GM06990 (cell line): Measurements from ENCODE around the genes PTS and CLDN25.

GRCh38 chr11:112226222-112227074 is at the start of gene PTS:
Gene PTS, plus strand, starts transcription at chr11:112226428.
- RRBS: 3% methylated on average over 9 of the region's 70 CpGs

GRCh38 chr11:112785059-112785635 is 176.1 kb upstream of the NCAM1 start:
- RRBS: no CpG with 5 or more reads among the region's 8 CpGs

DNA sequence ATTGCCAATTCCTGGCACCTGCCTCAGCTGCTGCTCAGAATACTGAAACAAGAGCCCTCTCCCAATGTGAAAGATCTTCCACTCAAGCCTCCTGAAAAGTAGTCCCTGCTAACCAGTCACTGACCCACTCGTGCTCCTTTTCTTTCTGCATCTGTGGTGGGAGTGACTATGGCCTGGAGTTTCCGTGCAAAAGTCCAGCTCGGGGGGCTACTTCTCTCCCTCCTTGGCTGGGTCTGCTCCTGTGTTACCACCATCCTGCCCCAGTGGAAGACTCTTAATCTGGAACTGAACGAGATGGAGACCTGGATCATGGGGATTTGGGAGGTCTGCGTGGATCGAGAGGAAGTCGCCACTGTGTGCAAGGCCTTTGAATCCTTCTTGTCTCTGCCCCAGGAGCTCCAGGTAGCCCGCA is at the start of gene CLDN25:
Gene CLDN25, plus strand, starts transcription at position 169 of the 412 bp plus-strand sequence.
- RRBS: no CpG with 5 or more reads among the region's 8 CpGs

DNA sequence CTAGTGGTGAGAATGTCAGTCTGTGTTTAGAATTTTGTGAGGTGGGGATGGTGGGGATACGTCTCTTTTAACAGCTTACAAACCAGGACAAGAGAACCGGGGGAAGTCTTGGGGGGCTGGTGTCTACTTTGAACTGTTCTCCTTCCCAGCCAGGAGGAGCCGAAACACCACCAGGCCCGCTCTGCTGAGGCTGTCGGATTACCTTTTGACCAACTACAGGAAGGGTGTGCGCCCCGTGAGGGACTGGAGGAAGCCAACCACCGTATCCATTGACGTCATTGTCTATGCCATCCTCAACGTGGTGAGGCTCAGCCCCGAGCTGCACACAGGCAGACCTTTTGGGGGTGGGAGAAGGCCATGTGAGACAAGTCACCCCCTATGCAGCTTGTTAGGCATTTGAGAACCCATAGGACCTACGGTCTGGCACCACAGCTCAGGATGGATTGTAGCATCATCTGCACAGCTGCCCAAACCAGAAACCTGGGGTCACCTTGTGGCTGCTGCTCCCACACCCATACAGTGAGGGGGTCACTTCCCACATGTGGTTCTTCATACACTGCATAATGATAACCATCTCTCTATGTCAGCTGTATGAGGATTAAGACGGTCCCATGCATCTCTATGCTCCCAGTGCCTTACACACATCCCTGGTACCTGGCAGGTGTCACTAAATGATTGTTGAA is 2.9 kb downstream of the HTR3A start:
- RRBS: no CpG with 5 or more reads among the region's 13 CpGs

- RRBS: 32% methylated on average over 3 of the region's 7 CpGs
Measured at GRCh38 chr11:114040766-114041260, 18.7 kb upstream of the ZBTB16 start.

- RRBS: no CpG with 5 or more reads among the region's 9 CpGs
Measured at GRCh38 chr11:114075698-114076170, 16.2 kb downstream of the ZBTB16 start.

GRCh38 chr11:114085877-114086641 is 26.5 kb downstream of the ZBTB16 start:
- RRBS: no CpG with 5 or more reads among the region's 9 CpGs

DNA sequence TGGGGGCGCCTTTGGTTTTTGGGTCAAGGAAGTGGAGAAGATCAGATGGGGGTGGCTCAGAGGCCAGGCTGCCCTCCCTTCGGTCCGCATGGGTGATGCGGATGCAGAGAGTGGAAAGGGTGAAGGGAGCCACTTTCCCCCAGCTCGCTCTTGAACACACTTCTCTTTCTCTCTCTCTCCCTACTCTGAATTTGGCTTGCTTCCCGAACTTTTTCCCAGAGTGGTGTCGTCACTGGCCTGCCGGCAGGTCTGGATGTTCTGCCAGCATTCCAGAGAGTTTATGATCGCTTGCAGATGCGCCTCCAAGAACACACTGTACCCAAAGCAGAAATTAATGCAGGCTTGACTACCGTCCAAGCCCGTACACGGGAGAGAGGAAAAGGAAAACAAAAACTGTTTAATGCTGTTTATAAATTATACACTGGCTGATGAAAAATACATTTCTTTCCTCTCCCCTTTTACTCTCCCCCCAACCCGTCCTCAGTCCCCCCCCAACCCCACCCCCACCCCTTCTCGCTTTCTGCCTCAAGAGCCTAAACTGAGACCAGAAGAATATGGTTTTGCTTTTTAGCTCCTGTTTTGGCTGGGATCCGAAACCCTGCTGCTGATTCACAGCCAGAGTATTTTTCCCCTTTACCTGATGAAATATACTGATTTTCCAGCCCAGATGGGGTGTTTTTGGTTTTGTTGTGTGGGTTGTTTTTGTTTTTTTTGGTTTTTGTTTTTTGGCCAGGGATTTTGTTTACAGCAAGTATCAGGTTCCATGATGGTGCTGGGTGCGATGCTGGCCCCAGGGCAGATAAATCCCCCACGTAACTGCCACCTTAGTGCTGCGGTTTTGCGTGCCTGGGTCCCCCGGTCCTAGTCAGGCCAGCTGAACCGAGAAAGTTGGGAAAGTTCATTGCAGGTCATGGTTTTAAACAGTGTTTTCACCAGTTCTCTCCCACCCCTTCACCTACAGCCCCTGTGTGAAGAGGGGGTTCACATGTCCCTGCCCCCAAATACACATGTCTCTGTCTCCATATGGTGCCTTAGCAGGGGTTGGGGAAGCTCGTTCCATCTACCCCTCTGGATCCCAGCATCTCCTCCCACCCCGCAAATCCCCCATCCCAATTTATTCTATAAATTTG is 103.6 kb downstream of the ZBTB16 start:
- RRBS: no CpG with 5 or more reads among the region's 24 CpGs

DNA sequence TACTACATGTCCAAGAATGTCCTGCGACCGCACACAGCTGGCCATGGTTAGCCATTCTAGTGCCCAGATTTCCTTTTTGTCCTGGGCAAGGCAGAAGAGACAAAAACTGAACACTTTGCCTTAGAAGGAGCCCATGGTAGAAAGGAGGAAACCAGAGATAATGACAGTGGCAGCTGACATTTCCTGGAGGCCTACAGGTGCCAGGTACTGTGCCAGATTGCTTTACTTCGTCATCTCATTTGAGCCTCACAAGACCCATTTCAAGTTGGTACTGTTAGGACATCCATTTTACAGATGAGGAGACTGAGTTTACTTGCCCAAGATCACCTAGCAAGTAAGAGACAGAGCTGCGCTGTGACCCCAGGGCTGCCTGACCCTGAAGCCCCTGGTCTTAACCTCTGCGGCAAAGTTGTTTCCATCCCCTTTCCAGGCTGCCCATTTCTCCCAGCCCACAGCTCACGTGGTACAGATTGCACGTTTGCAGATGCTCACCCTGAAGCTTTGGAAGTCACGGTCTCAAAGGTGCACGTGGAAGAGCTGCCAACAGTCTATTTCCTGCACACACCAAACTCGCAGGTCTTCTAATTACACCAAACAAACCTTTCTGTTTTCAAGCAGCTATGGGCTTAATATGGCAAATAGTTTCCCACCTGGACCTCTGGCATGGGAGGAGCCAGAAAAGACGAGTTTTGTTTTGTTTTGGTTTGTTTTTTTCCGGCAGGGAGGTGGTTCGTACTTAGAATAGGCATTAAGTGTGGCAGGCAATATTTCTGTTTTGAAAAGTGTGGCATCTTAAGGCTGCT is 112.9 kb downstream of the ZBTB16 start:
- RRBS: no CpG with 5 or more reads among the region's 13 CpGs

GRCh38 chr11:114175535-114176794 is 116.5 kb downstream of the ZBTB16 start:
- RRBS: no CpG with 5 or more reads among the region's 19 CpGs

GRCh38 chr11:114192720-114193123 is 103.5 kb upstream of the NNMT start:
- RRBS: no CpG with 5 or more reads among the region's 4 CpGs

DNA sequence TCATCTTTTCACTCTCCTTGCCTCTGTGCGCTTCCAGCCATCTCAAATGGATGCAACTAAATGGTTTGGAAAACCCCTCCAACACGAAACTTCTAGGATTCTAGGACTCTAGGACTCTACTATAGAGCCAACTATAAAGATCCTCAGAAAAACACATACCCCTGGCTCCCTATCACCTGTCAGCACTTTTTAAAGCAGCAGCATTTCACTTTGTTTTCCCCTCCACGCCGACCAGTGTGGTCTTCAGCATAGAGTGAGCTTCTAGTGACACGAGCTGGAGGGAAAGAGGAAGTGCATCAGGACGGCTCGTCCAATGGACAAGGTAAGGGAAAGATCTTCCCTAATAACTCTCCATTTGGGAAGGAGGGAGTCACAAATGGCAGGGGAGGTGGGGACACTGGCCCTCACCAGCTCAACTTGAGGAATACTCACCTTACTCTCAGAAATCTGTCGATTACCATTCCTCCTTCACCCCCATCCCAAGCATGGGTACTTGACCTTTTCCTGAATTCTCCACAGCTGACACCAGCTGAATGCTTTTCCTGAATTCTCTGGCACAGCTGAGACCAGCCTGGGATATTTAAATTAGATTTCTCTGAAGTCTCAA is 33.5 kb upstream of the NNMT start:
- RRBS: no CpG with 5 or more reads among the region's 8 CpGs

DNA sequence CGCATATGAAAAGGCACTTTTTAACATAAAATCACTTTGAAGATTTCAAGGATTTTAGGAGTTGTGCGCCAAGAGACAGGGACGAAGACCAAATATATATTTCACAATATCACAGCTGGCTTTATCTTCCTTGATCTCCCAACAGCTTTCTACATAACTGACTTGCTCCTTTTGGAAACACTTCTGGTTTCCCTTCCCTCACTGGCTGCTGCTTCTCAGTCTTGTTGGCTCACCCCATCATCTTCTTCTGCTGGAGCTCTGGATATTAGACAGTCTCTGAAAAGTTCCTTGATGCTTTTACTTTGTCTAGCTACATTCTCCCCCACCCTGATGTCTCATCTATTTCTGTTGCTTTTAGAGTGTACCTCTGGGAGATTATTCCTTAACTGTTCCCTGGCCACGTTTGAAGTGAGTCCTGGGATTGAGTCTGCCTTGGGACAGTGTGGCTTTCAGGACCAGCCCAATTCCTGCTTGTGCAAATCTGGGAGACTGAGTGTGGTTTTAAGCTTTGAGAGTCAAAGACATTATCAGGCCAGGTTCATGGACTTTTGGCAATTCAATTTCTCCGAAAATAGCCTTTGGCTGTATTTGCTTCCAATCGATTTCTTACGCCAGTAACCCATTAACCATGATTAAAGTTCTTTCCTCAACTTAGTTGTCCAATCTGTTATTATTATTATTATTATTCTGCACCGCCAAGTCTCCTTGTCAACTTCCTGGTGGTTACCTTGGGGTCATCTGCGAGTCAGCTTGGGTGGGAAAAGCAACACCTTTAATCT is 30.8 kb upstream of the NNMT start:
- RRBS: no CpG with 5 or more reads among the region's 9 CpGs

GRCh38 chr11:114274175-114274615 is 22.0 kb upstream of the NNMT start:
- RRBS: no CpG with 5 or more reads among the region's 5 CpGs

GRCh38 chr11:114317613-114318128 is 21.5 kb downstream of the NNMT start:
- RRBS: no CpG with 5 or more reads among the region's 5 CpGs

GRCh38 chr11:114321841-114322436 is 25.7 kb downstream of the NNMT start:
- RRBS: no CpG with 5 or more reads among the region's 5 CpGs

DNA sequence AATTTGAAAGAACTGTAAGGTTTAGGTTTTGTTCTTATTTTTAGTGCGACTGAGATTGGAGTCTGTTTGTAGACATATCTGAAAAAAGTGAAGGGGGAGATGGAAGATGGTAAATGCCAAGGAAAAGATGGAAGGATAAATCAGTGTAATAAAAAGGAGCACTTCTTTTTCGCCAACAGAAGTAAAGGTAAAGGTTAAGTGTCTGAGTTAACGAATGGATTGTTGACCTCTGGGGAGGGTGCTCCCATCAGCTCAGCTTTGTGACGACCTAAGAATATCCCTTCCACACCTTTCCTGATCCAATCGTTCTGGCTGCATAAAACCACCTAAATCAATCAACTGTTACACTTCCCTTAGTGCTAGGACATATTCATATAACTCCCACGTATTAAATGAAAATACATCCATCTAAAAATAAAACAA is 843 bp downstream of the C11orf71 start:
- RRBS: no CpG with 5 or more reads among the region's 6 CpGs

GRCh38 chr11:115422778-115423138 is 81.5 kb downstream of the CADM1 start:
- RRBS: no CpG with 5 or more reads among the region's 6 CpGs

DNA sequence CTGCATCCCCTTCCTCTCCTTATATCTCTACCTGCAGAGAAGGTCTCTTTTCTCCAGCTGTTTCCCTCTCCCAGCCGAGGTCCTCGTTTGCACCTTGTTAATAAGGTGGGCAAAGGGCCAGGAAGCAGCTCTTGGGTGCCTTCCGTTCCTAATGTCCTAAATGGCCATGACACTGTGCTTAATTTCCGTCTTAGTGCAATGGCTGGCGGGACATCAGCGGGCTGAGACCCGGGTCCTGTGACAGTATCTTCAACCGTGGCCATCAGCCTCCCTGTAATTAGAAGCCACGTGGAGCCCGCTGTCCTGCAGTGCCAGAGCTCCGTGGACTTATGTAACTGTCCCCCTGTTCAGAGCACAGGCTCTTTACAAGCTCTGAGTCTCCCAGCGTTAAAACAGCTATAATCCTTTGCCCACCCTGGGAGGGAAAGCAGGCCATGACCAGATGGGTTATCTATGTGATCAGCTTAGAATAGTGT is 103.3 kb upstream of the CADM1 start:
- RRBS: no CpG with 5 or more reads among the region's 12 CpGs

- RRBS: 0% methylated on average over 1 of the region's 10 CpGs
Measured at GRCh38 chr11:115622749-115623548, 118.7 kb upstream of the CADM1 start.